SJSA1 (cell line): ENCODE results near the gene MEF2C.

- RAMPAGE, long total RNA, result no peak
These were observed 222.0 kb downstream of the MEF2C start for GRCh38 chr5:88660538-88661799.

GRCh38 chr5:88677920-88678932 is 204.8 kb downstream of the MEF2C start:
- RAMPAGE, long total RNA, result no peak

DNA sequence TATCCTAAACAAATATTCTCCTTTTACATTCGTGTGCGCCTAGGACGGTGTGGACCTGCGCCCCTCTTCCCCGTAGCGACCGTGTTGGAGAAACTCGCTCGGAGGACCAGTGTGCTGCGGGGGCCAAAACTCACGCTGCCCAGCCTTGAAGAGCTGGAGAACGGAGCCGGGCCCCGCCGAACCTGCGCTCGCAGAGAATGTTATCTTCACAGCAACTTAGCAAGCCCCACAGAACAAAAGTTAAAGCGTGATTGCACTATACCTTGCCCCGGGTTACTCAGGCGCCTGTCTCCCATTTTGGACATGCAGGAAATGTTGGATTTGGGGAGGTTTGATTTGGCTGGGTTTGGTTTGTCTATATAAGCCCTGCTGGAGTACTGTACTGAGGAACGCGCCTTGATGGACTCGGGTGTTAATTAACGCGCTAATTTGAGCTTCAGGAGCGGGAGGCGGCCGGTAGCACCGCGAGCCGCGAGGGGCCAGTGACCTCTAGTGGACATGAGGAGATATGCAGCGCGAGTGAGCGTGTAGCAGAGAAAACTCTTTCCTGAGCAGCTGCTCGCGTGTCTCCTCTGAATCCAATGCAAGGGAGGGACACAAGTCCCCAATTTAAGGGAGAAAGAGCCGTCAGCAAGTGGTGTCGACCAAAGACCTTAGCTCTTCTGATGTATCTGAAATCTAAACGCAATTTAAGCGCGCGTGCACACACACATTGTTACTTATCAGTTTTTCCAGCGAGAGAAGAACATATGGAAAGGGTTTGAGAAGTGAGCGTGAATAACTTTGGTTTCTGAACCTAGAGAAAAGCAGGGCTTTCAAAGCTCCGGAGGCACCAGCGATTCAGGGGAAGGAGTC is 192.1 kb downstream of the MEF2C start:
- RAMPAGE, long total RNA, result no peak

- RAMPAGE, long total RNA, result no peak
These were observed 5.3 kb downstream of the MEF2C start for GRCh38 chr5:88877521-88878217.

- RAMPAGE, long total RNA, result no peak
These were observed at the start of gene MEF2C for GRCh38 chr5:88882876-88883942. TSS of gene MEF2C (minus strand) at chr5:88883184.

GRCh38 chr5:88883943-88884871 is 1.2 kb upstream of the MEF2C start:
- RAMPAGE, long total RNA, result no peak

DNA sequence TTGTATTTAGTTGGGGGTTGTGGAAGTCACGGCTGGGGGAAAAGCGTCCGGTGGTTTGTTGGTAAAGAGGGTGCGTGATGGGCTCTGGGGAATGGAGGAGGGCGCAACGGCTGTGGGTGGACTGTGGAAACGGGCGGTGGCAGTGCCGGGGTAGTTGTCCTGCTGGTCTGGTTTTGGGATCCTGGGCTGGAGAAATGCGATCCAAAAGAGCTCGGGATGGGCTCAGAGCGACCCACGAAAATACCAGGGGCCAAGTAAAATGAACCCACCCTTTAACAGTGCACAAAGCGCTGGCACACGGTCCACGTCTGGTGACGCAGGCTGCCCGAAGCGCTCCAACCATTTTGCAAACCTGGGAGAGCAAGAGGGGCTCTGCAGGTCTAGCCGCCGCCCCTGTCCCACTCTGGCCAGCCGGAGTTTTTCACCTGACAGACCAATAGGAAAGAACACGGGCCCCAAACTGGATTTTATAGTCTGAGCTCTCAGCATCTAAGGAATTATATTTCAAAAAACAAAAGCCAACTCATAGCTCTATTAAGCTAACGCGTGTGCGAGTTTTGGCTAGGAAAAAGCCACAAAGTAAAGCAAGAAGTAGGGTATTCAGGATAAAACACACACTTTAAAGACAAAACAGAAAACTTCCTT is 6.8 kb upstream of the MEF2C start:
- RAMPAGE, long total RNA, result no peak

- RAMPAGE, long total RNA, result no peak
These were observed 431.3 kb upstream of the MEF2C start for GRCh38 chr5:89314344-89314683.

GRCh38 chr5:89901940-89902256 is 507.7 kb downstream of the CETN3 start:
- RAMPAGE, long total RNA, result no peak

GRCh38 chr5:90208028-90209231 is 201.1 kb downstream of the CETN3 start:
- RAMPAGE, long total RNA, result no peak

DNA sequence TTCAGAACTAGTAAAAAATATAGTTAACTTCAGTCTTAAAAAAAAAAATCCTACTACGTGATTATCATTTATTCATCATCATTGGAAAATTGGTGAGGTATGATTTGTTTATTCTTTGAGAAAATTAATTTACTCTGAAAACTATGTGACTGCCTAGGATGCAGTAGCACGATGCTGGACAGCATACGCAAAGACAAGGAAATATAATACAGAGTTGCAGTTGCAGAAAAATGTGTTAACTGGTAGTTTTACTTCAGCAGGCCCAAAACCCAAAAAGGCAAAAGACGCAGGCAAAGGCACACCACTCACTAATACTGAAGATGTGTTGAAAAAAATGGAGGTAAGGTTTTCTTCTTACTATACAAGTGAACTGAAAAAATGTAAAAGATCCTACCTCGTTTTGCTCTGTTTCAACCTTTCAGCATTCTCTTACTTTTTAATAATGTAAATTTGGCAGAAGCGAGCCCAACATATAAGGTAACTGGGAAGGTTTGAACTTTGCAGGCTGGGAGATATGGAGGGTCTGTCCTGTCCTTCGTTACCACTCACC is 27.1 kb downstream of the POLR3G start:
- RAMPAGE, long total RNA, result no peak

- RAMPAGE, long total RNA, result no peak
These were observed 79.0 kb downstream of the ADGRV1 start for GRCh38 chr5:90637684-90637962.

DNA sequence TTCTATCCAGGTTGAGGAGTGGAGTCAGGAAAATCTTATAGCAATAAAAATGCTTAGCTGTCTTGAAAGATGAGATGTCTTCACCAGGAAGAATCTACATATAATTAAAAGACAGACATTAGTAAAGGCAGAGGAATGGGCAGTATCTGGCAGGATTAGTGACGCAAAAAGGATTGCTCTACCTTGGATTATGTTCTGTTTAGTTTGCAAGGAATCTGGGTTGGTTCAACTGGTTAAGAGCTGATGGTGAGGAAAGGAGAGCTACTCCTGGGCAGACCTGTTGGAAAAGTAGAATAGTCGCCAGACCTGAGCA is 318.4 kb downstream of the ADGRV1 start:
- RAMPAGE, long total RNA, result no peak

GRCh38 chr5:90878032-90878585 is 319.5 kb downstream of the ADGRV1 start:
- RAMPAGE, long total RNA, result no peak

GRCh38 chr5:90934046-90934493 is 375.5 kb downstream of the ADGRV1 start:
- RAMPAGE, long total RNA, result no peak

DNA sequence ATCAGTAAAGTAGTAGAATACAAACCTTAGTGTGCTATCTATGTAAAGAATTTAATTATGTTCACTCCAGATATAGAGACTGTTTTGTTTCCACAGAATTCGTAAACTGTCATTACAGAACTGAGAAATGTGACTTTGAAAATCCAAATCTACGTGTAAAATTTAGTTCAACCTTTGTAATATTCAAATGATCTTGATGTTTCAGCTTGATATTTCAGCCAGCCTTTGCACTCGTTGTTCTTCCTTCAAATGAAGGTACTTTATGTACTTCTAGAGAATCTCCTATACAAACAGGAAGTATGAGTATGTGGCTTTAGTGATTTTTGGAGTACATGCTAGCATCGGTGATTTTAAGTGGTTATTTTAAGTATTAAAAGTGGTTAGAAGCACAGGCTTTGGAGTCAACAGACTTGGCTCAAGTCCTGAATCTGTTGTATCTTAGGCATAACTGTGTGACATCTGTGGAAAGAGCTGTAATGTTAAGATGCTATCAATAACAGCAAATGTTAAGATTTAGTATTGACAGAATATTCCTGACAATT is 397.9 kb downstream of the ADGRV1 start:
- RAMPAGE, long total RNA, result no peak

GRCh38 chr5:91125212-91125805 is 257.8 kb downstream of the ARRDC3 start:
- RAMPAGE, long total RNA, result no peak

DNA sequence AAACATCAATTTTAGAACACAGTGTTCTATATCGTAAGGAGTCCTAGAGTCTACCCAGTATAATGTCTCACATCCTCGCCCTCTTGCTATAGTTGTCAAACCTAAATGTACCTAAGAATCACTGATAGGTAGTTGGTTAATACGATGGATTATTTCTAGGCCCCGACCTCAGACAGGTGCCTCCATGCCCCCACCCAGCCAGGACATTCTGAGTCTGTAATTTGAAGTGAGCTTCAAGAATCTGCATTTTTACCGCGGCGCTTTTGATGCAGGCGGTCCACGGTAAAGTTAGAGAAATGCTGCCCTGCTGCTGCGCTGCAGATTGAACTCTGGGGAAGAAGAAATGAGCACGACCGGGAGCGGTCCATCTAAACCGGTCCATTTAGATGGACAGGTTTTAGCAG is 103.8 kb downstream of the ARRDC3 start:
- RAMPAGE, long total RNA, result no peak

- RAMPAGE, long total RNA, result no peak
These were observed 895.0 kb upstream of the NR2F1 start for GRCh38 chr5:92688014-92688509.

GRCh38 chr5:93249231-93250304 is 333.5 kb upstream of the NR2F1 start:
- RAMPAGE, long total RNA, result no peak